Endometrial microvascular endothelial cells (primary cell): Measurements from ENCODE around the genes C6orf141, CRISP1, DEFB114, DEFB110 and PKHD1.

GRCh38 chr6:46130711-46131070 lies 902 bp downstream of the ENPP4 start:
- RAMPAGE, long total RNA: no peak

- RAMPAGE, long total RNA: no peak
Measured at GRCh38 chr6:46651710-46652046, 940 bp downstream of the CYP39A1 start.

DNA sequence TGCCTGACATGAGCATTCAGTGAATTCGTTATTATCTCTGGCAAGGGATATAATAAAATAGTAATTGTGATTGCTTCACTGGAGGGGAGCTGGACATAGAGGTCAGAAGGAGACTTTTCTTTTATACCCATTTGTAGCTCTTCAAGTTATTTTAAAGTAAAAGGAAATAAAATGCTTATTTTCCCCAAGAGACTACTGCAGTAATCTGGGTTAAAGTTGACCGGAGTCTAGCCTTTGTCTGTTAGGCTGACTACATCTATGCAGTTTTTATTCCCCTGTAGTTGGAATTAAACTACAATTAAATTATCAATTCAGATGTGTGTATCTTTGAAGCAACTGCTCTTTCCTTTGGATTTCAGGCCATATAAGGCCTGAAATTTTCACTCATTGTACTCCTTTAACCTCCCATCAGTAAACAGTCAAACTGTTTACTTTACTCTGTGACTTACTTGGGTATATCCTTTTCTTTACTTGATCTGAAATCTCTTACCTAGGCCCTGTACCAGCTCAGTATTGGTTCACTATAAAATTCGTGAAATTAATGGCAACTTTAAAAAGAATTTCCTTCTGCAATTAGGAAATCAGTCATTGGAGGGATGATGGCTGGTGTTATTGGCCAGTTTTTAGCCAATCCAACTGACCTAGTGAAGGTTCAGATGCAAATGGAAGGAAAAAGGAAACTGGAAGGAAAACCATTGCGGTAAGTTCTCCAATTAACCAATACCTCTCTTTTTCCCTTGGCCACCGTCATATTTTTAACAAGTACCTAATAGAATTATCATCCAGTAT lies 9.2 kb downstream of the SLC25A27 start:
- RAMPAGE, long total RNA: no peak

DNA sequence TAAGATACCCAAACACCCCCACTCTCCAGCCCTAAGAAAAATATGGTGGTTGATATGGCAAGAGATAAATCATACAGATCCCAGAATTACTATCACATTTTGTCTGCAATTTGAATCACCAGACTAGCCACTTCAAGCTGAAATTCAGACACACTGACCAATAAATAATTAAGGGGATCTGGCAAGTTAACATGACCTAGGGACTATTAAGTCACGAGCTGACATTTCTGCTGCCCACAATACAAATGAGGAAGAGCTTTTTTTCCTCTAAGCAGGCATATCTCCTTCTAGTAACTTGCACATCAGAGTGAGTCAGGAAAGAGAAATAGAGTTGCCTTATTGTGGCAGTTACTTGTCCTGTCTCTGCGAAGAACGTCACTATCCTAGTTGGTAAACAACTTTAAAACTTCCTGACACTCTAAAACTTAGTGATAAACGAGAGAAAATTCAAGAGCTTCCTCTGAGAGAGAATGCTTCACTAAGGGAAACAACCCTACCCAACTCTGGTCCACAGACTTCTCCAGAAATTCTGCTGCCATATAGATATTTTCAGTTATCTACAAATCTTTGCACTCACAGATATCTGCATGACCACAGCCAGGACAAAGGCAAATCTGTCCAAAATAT lies 4.2 kb downstream of the PLA2G7 start:
- RAMPAGE, long total RNA: no peak

DNA sequence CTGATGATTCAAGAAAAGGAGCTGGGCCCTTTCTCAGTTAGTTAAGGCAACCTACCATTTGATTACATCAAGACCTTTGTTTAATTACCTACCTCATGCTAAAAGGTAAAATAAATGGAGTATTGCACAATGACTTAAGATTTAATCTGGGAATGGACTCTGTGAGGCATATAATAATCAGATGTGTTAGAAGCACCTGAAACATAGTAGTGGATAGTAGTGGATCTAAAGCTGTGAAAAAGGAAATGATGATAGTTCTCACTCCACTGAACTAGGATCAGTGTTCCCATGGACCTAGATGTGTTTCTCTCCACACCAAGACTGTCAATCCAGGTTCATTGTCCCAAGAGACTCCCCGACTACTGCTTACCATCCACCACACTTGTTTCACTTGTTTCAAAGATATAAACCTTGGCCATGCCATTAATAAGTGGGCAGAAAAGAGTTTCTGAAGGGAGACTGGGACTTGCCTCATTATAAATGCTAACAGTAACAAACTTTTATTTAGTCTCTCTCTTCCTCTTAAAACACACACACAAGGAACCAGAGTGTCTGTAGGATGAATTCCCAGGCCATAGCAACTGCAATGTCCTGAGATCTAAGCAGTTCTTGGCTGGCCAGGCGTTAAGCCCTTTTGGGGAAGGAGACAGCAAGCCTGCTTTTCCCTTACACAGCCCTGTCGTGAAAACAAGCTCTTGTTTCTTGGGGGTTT lies 1.9 kb downstream of the TNFRSF21 start:
- RAMPAGE, long total RNA: no peak

DNA sequence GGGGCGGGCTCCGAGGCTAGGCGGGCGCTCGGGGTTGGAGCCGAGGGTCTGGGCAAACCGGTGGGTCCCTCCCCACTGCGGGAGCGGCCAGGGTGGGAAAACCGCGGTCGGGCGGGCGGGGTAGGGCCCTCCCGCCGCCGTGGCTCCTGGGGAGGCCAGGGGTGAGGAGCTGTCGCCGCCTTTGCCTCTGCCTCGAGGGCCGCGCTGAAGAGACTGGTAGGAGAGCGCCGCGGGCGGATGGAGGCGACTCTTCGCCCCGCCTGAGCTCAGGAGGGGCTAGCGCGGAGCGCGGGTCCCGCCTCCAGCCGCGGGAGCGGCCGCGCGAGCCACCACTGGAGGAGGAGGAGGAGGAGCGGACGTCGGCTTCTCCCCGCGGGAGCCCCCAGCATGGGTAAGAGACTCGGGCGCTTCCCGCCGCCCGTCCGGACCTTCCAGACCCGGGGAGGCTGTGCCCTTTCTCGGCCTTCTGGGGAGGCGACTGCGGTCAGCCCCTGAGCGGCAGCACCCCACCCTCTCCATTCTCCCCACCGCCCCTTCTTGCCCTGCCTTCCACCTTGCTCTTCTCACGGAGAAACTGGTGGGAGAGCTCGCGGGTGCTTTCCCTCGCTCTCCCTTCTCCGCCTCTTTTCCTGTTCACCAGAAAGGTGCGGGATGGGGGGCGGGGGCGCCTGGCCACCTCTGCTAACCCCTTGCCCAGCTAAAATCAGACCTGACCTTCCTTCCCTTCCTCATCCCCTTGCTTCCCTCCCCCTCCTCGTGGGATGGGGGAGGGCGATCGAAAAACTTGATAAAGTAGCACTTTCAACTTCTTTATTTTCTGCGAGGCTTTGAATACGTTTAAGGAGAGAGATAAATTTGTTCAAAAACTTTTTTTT lies 506 bp downstream of the CD2AP start:
- RAMPAGE, long total RNA: no peak

DNA sequence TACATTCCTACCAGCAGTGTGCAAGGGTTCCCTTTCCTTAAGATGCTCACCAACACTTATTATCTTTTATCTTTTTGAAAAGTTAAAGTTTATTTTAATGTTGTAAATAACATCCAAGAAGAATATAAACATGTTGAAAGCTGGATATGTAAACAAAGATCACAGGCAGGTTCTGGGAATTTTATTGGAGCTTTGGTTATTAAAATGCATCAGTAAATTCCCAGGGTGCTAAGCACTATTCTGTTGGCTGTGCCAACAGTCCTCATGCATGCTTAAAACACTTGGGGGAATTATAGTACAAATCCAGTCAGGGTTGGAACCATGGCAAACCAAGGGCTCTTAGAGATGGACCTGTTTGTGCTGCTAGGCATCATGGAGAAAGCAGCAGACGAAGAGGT lies 101.5 kb upstream of the ADGRF4 start:
- RAMPAGE, long total RNA: no peak

GRCh38 chr6:47741734-47742319 lies 40.0 kb upstream of the OPN5 start:
- RAMPAGE, long total RNA: no peak

DNA sequence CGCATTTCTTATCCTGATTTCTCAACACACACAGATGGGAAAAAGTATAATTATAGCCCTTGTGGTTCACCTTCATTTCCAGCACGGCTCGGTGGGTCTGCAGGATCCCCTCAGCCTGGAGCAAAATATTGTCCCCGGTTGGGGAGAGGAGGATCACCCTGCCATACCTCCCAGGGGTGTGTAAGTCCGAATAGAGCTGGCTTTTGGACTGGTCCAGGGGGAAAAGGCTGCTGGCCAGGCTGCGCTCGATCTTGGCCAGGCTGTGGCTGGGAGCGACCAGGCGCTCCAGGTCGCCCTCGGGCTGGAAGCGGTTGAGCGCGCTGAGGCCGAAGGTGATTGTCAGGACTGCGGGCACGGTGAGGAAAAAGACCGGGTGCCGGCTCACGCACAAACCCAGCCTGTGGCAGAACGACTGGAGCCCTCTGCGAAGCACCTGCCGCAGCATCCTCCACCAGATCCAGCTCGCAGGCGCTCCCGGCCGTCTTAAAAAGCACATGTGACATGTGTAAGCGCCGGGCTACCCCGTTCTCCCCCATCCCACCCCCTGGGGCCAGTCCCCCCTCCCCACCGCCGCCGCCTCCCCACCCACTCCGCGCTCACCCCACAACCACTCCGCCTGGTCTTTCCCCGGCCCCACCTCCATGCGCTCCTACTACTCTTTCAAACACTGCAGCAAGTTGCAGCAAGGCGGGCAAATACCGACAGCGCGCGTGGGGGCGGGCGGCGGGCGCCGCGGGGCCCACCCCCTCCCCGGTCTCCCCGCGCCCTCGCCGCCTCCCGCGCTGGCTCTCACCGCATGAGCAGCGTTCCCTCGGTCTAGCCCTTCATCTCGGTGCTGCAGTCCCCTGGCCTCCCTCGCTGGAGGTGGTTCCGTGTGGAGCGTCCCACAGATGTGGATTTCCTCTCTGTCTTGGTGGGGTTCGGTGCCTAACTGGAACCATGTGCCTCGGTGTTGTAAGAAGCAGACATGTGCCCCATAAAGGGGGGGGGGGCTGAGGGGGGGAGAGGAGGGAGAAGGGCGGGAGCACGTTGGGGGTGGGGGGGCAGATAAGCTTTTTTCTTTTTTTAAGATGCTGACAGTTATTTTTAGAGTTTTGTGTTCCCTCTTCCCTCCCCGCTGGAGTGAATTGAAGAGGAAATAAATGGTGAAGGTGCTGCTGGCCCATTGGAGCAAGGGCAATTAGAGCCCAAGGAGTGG lies 42.4 kb downstream of the PTCHD4 start:
- RAMPAGE, long total RNA: no peak

- RAMPAGE, long total RNA: no peak
Measured at GRCh38 chr6:49500877-49501280, 1.2 kb downstream of the GLYATL3 start.

DNA sequence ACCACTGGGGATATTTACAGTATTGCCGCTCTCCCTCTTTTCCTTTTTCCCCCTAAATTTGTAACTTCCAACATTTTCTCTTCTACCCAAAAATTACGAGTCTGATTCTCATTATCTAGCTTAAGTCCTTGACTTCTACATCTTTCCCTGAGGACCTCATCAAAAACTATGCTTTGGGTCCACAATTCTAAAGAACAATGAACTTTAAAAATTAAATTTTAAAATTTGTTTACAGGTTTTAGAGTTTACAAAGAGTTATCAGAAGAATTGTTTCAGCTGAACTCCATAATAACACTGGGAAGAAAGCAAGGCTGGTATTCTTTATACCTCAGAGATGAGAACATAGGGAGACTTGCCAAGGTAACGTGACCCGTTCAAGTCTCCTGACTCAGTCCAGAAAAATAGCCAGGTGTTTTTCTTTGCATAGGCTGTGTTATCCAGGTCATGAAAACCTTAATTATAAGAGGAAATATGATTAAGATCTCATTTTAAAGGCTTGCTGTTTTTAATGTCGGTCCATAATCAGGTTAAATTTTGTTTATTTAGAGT lies 8.6 kb upstream of the C6orf141 start:
- RAMPAGE, long total RNA: no peak

GRCh38 chr6:49550246-49551209 lies at the start of gene C6orf141:
C6orf141 (plus strand) TSS chr6:49550668.
- RAMPAGE, long total RNA: no peak

- RAMPAGE, long total RNA: no peak
Measured at GRCh38 chr6:49646029-49646951, 9.7 kb upstream of the RHAG start.

- RAMPAGE, long total RNA: no peak
Measured at GRCh38 chr6:49866389-49866895, at the start of gene CRISP1. CRISP1 (minus strand) TSS chr6:49866535.

GRCh38 chr6:49964008-49964322 lies at the start of gene DEFB114:
DEFB114 (minus strand) TSS chr6:49964164.
- RAMPAGE, long total RNA: no peak

- RAMPAGE, long total RNA: no peak
Measured at GRCh38 chr6:50021852-50022391, at the start of gene DEFB110. DEFB110 (minus strand) TSS chr6:50021994.

DNA sequence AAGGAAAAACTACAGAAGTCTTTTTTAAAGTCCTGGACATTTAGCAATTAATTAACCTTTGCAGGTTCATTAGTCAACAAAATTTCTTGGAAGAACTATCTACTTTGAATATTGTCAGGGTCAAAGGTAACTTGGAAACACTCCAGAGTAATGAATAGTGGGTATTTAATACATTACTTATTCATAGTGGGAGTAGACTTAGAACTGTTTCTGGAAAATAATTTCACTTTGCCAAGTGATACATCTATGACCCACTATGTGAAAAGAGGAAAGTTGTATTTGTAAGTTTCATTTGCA lies 319.1 kb downstream of the TFAP2B start:
- RAMPAGE, long total RNA: no peak

- RAMPAGE, long total RNA: no peak
Measured at GRCh38 chr6:52087276-52087737, at the start of gene PKHD1. PKHD1 (minus strand) TSS chr6:52087613.

DNA sequence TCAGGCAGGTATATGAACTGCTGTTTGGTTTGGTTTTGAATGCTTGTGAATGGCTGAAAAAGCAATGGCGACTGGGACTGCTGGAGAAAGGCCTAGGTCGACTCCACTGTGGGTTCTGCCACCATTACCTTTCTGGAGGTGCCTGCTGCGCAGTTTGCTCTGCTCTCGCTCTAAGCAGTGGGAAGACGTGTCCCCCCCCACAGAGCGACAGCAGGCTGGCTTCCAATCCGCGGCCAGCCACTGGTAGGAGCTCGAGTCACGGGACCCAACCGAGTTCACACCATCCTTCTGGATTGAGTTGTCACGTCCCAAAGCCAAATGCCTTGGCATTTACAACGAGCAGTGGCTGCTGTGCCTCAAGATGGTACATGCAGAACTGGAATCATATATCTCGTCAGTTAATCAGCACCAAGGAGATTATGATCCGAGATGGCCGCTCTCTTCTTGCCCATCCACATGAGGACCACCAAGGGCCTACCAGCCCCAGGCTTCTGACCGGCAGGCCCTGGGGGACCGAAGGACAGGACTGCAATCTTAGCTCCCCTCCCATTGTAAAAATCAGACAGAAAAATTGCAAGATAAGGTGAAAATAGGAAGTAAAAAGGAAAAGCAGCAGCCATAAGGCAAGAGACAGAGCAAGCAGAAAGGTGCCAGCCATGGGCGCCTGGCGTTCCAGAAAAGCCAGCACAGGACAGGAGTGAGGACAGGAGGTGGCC lies 74.5 kb downstream of the TRAM2 start:
- RAMPAGE, long total RNA: no peak

DNA sequence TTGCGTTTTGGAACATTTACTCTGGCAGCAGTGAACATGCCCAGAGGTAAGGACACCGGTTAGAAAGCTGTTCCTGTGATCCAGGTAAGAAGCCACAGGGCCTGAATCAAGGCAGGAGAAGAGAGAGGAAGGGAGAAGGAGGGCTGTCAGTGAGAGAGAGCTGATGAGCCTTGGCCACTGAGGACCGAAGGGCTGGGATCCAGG lies 58.5 kb downstream of the TRAM2 start:
- RAMPAGE, long total RNA: no peak